Right cardiac atrium (tissue), 1 donor: ENCODE measurements around the genes DOHH and HMG20B.

GRCh38 chr19:3336543-3337603 is 29.5 kb upstream of the NFIC start:
- PRO-cap, result no peak

DNA sequence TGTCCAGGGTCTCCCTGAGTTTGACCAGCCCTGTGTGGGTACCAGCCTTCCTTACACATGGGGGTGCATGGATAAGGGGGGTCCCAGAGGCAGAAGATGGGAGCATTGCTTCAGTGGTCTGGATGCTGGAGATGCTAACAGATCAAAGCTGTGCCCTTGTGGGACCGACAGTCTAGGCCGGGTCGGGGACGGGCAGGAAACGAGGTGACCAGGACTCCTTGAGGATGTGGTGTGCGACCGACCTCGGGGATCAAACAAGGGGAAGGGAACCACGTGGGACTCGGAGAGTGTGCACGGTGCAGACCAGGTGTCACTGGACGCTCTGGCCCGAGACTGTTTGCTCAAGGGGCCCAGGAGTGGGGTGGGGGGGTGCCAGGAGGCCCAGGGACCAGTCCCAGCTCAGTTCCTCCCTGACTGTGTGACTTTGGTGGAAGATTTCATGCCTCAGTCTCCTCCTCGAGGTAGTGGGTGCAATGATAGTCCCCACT is 6.0 kb downstream of the NFIC start:
- PRO-cap, result no peak

GRCh38 chr19:3402266-3402733 is 35.9 kb downstream of the NFIC start:
- PRO-cap, result no peak

- PRO-cap, result no peak
Measured at GRCh38 chr19:3433239-3433891, 47.0 kb downstream of the SMIM24 start.

GRCh38 chr19:3470719-3471091 is 9.6 kb downstream of the SMIM24 start:
- PRO-cap, result no peak

DNA sequence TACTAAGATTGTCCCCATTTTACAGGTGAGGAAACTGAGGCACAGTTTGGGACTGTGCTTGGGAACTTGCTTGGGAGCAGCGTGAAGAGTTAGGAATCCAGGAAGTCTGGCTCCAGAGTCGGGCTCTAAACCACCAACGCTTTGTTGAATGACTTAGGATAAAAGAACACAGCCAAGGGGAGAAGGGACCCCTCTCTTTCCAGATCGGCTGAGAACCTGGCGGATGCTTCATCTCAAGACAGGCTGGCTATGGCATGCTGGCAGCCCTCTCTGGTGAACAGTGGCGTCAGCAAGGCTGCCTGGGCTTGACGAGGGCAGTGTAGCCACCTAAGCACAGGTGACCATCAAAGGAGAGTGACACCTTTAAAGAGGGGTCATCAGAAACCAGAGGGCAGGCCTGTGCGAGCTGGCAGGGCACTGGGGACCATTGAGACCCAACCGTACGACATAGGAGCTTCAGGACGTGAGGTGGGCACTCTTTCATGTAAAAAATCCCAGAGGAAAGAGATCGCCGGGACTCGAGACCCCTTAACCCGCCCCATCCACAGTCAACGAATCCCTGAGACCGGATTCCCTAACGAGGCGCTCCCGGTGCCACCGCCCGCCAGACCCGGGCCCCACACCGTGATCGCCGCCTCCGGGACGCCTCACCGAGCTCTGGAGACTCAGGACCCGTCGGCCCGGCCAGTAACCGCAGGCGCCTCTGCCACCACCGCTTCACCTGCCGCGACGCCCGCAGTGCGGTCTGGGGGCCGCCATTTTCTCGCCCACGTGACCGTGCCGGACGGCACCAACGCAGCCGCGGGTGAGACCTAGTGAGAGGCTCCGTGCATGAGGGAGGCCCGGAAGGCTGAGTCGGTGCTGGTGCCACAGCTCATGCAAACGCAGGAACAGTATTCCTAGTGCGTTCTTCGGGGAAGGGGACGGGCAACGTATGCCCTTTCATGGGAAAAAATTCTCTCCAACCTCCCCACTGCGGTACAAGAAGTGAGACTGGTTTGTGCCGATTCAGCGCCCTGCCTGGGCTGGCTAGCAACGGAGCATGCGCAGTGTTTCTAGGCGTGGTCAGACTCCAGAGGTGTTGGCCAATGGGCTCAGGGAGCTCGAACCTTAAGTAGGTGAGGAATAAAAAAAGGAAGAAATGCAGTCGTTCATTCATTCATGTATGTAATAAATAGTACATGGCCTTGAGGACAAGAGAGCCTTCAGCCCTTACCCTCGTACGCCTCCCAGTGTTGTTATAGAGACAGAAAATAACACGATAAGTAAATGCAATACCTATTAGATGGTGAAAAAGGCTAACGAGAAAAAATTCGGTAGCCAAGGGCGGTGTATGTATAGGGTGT is at the start of gene DOHH:
TSS of gene DOHH (minus strand) at position 765 of the 1,346 bp plus-strand sequence.
- PRO-cap, result unidirectional peak, minus-strand start at position 773 of the sequence; unidirectional peak, minus-strand start at position 1,027 of the sequence

DNA sequence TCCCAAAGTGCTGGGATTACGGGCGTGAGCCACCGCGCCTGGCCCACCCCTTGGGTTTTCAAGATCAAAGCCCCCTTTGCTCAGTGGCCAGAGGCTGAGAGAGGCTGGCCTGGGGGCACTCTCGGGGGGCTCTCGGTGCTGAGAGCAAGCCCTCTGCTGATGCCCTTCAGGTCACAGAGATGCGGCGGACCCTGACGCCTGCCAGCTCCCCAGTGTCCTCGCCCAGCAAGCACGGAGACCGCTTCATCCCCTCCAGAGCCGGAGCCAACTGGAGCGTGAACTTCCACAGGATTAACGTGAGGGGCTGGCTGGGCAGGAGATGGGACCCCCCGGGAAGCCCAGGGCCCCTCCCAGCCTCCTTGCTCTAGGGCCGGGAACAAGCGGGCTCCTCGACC is 13.3 kb upstream of the TEKTIP1 start:
- PRO-cap, result no peak

DNA sequence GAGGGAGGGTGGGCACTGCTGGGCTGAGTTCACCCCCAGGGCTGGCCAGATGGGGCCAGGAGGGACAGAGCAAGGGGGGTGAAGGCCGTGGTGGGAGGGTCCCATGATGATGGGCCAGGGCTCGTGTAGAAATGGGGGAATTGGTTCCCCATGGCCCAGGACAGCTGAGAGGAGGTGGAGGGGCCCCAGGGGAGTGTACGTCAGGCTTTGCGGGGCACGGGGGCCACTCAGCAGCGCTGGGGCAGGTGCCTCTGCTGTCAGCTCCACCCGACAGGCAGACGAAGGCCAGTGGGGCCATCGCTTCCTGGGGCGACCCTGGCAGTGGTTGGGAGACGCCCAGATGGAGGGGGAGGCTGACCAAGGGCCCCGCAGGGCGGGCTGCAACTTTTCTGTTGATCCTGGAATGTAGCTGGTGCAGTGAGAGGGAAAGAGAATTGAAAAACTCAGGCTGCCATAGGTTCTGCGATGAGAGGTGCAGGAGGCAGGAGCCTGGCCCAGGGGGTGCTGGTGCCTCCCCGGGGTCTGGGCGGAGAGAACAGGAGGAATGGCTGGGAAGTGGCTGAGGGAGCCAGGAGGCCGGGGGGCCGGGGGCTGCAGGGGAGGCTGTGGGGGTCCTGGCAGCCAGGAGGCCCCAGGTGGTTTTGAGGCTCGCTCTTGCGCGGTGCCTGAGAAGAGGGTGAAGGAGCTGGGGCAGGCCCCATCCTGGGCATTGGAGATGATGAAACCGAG is 1.8 kb upstream of the TEKTIP1 start:
- PRO-cap, result no peak

- PRO-cap, result no peak
Measured at GRCh38 chr19:3542615-3543979, 4.1 kb downstream of the TEKTIP1 start.

GRCh38 chr19:3547473-3548339 is 8.7 kb downstream of the TEKTIP1 start:
- PRO-cap, result no peak

GRCh38 chr19:3572353-3573450 is at the start of gene HMG20B:
Gene HMG20B, plus strand, starts transcription at chr19:3572944.
- PRO-cap, result unidirectional peak, minus-strand start at chr19:3572556; bidirectional peak, plus-strand start at chr19:3572964, minus-strand start at chr19:3572627

- PRO-cap, result bidirectional peak, plus-strand start at chr19:3607173, minus-strand start at chr19:3607129
Measured at GRCh38 chr19:3607035-3607355, 320 bp upstream of the TBXA2R start.

- PRO-cap, result no peak
Measured at GRCh38 chr19:3632354-3633440, 6.1 kb upstream of the CACTIN start.

- PRO-cap, result unidirectional peak, plus-strand start at chr19:3828697
Measured at GRCh38 chr19:3828176-3828937, 40.5 kb downstream of the ZFR2 start.

GRCh38 chr19:3969080-3969356 is 1.9 kb downstream of the DAPK3 start:
- PRO-cap, result no peak

DNA sequence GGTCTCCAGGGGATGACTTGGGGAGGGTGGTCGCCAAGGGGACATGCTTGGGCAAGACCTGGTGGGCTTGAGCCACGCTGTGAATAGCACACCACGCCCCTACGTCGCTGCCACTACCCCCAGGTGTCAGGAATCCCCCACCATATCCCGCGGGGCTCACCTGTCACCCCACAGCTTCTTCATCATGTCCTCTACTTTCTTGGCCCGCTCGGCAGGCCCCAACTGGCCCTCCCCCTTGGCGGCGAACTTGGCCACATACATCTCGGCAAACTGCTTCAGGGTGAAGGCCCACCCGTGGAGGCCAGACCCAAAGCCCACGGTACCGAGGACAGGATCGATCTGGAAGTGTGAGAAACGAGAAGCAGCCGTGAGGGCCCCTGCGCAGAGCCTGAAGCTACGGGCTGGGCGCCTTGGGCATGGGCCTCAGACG is 3.2 kb downstream of the EEF2 start:
- PRO-cap, result no peak

DNA sequence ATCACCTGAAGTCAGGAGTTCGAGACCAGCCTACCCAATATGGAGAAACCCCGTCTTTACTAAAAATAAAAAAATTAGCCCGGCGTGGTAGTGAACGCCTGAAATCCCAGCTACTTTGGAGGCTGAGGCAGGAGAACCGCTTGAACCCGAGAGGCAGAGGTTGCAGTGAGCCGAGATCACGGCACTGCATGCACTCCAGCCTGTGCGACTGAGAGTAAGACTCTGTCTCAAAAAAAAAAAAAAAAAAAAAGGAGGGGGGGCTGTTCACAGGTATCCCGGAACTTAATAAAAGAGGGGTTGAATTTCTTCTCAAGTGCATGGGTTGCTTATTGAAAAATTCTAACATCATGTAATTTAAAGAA is 2.0 kb upstream of the EEF2 start:
- PRO-cap, result no peak

DNA sequence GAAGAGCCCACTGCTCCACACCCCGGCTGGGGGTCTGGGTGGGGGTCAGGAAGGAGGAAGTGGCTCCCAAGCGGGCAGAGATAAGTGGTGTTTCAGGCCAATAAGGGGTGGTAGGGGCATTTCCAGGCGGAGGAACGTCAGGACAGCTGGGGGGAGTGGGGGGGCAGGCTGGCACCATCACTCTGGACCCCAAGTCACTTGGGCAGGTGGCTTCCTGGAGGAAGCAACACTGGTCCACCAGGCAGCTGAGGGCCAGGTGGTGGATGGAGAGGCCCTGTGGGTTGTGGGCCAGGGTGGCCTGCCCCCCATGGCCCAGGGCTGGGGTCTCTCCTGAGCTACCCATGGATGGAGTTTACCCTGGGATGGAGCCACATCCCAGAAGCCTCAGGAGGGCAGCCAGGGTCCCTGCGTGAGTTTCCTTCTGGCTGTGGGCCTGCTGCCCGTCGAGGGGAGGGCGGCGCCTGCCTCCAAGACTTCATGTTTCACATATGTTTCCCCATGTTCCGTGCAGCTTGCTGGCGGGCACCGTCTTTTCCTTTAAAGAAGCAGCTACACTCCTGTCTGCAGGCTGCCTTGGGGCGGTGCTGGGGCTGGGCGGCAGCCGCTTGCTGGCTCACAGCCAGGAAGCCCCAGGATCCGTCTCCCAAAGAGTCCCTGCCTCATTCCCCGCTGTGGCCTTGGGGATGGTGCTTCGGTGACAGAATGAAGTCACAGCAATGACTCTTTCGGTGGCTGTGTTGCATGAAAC is 24.7 kb downstream of the PIAS4 start:
- PRO-cap, result no peak

DNA sequence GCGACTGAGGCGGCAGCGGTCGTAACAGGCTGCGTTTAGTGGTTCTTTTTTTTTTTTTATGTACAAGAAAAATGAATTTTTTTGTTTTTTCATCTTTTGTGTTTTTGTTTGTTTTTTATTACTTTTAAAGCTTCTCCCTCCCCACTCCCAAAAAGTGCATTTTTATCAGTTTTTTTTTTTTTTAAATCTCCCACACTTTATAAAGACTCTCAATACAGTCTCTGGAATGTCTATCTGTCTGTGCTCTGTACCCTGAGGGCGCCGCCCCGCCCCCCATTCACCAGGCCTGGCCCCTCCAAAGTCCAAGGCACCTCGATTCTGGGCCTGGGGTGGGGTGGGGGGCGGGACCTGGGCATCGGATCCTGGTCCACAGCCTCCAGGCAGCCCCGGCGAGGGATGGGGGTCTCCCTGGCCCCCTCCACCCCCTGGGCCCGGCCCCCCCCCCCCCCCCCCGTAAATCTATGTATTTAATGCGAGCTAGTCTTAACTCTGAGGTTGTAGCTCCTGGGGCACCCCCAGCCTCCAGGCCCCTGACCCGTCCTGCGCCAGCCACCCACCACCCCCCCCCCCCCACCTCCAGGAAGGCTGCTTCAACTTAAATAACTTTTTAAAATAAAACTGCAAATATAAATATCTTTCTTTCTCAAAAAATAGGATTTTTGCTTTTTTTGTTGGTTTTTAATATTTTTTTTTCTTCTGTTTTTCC is 23.3 kb downstream of the ZBTB7A start:
- PRO-cap, result no peak

GRCh38 chr19:4045297-4045600 is 21.4 kb downstream of the ZBTB7A start:
- PRO-cap, result no peak